ENCODE results near the gene SLC6A13.

GRCh38 chr12:138746-139651 is 72.4 kb downstream of the IQSEC3 start:
- PRO-cap = no peak
- RAMPAGE, long total RNA = no peak

DNA sequence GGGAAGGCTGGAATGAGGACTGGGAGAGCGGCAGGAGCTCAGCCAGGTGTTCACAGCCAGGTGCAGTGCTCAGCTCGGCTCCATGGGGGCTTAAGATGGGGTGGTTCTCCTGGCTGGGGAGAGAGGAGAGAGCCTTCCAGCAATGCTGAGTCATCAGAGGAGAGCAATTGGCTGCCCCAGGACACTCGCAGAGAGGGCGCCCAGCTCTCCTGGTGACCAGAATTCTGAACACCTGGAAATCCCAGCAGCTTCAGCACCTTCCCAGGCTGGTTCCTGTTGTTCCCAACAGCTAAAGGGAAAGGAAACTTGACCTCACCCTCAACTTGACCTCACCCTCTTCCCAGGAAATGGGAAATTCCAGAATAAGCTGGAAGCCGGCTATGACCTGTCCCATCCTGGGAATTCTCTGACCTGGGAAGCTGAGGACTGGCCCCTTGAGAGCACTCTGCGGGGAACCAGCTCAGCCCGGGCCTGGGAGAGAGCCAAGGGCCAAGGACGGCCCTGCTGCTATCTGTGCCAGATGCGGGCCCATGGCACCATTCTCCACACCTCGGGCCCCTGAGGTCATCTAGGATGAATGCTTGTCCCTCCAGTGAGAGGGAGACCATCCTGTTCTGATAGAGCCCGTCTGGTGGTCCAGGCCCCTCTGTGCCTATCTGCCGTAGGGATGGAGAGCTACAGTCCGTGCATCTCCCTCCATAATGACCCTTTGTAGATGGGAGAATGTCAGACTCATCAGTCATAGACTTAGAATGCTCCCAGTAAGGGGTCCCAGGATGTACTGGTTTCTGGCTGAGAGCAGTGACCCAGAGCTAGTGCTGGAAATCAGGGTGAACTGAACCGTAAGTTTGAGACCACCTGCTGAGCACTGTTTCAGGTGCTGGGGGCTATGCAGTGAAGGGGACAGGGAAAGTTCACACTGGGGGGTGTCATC is 34.4 kb downstream of the SLC6A12 start:
- PRO-cap = no peak
- RAMPAGE, long total RNA = no peak

- PRO-cap = no peak
- RAMPAGE, long total RNA = no peak
Measured at GRCh38 chr12:262570-263191, at the start of gene SLC6A13. TSS of gene SLC6A13 (minus strand) at chr12:262836.

- PRO-cap = no peak
- RAMPAGE, long total RNA = no peak
Measured at GRCh38 chr12:307213-307771, 44.7 kb upstream of the SLC6A13 start.

DNA sequence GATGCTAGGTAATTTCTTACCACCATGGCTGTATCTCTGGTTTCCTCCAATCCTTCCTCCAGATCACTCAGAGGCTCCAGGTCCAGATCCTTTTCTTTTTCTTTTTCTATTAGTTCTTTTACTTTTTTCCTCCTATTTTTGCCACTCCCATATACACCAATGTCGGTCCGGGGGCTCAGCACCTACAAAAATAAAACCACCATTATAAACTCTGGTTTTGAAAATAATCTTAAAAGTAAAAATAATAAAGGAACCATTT is 47.1 kb upstream of the SLC6A13 start:
- PRO-cap = no peak
- RAMPAGE, long total RNA = no peak

- PRO-cap = no peak
- RAMPAGE, long total RNA = no peak
Measured at GRCh38 chr12:459450-459743, 342 bp upstream of the B4GALNT3 start.

GRCh38 chr12:509447-510012 is 49.8 kb downstream of the B4GALNT3 start:
- PRO-cap = no peak
- RAMPAGE, long total RNA = no peak

GRCh38 chr12:538999-539599 is 79.4 kb downstream of the B4GALNT3 start:
- PRO-cap = no peak
- RAMPAGE, long total RNA = no peak

- PRO-cap = no peak
- RAMPAGE, long total RNA = no peak
Measured at GRCh38 chr12:541844-542075, 82.0 kb downstream of the B4GALNT3 start.

DNA sequence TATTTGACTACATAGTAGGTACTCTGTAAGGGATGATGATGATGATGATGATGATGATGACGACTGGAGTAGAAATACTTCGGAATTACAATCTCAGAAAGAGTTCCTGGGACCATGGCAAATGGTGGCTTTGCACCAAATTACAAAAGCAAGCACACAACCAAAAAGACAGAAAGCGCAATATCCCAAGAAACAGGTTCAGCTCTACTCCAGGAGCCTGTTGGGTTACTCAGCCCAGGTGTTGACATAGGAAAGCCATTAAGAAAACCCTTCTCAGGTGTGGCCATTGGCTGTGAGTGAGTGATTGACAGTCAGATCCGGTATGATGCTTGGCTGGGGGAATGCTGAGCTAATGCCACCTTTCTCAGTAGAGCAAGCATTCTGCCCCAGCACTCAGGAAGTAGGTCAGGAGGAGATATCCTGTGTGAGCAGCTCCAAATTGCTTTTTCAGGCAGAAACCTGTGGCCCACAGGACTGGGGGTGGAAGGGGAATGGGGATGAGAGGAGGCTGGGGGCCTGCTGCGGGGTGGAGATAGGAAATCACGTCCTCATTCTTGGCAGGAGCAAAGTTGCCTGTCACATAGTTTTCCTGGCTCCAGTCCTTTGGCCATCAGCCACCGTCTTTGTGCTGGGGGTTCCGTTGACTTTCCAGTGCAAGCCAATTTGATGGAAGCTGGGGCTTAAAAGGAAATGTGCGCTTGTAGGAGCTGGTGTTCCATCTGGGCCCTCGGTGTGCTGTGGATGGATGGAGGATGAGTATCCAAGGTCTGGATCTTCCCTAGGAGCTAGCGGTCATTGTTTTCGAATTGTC is 55.7 kb downstream of the NINJ2 start:
- PRO-cap = no peak
- RAMPAGE, long total RNA = no peak

DNA sequence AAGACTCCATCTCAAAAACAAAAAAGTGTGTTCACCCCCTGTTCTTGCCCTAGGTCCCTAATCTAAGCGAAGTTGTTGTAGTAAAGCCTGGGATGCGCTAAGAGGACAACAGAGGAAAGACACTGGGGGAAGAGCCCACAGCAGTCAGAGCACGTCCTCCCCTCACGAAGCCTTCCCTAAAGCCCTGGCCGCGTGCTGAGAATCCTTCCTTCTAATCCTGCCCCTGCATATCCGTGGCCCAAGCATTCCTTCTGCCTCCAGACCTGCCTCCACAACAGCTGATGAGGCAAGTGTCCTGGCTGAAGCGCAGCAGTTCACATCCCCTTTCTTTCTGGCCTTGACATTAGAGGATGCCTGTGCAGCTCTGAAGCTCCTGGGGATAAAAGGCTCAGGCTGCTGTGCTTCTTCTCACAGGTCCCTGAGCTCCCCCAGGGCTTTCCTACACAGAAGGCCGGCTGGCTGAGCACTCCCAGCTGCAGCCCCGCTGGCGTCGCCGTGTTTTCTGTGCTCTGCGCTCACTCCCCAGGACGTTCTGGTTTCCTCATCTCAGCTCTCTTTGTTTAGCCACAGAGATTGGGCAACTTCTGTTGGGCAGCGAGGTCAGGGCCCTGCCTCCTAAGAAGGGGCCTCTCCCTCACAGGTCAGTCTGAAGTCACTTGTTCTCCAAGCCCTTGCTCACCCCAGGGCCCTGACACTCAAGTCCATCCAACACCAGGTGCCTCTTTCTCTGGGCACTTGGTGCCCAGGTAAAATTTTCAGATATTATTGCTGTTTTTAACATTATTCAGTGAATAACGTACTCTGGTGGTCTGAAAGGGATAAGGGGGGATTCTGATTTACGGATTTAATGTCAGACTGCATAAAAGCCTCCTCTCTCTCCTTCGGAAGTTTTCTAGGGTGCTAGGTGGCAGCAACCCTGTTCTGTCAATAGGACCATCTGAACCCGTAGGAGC is 45.8 kb downstream of the NINJ2 start:
- PRO-cap = no peak
- RAMPAGE, long total RNA = no peak

DNA sequence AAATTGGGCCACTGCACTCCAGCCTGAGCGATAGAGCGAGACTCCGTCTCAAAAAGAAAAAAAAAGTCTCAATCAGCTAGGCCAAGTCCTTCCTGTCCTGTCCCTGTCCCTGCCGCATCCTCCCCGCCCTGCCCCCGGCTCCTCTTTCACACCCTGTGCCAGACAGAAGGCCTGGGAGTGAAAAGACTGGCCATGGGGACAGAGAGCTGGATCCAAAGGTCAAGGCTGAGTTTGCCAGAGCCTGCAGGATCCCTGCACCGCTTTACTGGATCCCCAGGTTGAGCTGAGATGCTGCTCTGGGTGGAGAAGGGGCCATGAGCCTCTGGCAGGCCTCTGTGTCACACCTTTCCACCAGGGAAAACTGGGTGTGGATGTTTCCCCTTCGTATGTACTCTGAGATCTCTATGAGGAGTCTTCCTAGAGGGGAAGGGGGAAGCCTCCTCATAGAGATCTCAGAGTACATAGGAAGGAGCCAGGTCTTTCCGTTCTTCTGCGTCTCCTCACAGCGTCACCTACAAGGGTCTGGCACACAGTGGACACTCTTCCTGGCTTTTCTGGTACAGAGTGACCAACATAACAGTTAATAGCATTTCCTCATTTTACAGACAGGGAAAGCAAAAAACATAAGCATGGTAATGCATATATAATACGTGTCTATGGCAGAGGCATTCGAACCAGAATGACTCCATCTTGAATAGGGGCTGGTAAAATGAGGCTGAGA is 35.2 kb downstream of the NINJ2 start:
- PRO-cap = no peak
- RAMPAGE, long total RNA = no peak

GRCh38 chr12:753795-754528 is 1.6 kb downstream of the WNK1 start:
- PRO-cap = bidirectional peak, plus-strand start at chr12:754088, minus-strand start at chr12:753822
- RAMPAGE, long total RNA = no peak

GRCh38 chr12:765345-765618 is 12.9 kb downstream of the WNK1 start:
- PRO-cap = no peak
- RAMPAGE, long total RNA = no peak

DNA sequence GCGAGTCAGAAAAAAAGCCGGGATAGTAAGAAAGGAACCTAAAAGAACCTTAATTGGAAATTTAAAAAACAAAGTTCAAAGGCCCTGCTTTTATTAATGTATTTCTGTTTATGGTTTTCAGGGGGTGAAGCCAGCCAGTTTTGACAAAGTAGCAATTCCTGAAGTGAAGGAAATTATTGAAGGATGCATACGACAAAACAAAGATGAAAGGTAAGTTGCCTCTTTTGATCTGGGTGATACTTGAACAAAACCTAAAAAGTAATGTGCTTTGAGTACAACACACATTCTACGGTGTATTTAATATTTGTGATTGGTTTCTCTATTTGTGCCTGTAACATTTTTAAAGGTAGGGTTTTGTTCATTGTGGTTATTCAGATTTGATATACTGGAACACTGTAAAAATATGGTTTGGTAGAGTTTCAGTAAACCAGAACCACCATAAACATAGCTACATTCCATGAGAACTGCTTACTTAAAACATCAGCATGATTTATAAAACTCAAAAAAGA is 92.4 kb downstream of the RAD52 start:
- PRO-cap = no peak
- RAMPAGE, long total RNA = no peak

DNA sequence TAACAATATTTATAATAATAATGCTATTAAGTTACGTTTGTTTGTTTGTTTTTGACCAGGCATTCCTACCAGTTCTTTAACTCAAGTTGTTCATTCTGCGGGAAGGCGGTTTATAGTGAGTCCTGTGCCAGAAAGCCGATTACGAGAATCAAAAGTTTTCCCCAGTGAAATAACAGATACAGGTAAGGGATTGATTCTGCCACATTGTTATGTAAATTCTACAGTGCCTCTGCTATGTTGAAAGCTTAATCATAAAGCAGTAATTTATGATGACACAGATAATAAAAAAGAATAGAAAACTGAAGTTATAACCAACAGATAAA is 65.5 kb downstream of the RAD52 start:
- PRO-cap = no peak
- RAMPAGE, long total RNA = no peak

DNA sequence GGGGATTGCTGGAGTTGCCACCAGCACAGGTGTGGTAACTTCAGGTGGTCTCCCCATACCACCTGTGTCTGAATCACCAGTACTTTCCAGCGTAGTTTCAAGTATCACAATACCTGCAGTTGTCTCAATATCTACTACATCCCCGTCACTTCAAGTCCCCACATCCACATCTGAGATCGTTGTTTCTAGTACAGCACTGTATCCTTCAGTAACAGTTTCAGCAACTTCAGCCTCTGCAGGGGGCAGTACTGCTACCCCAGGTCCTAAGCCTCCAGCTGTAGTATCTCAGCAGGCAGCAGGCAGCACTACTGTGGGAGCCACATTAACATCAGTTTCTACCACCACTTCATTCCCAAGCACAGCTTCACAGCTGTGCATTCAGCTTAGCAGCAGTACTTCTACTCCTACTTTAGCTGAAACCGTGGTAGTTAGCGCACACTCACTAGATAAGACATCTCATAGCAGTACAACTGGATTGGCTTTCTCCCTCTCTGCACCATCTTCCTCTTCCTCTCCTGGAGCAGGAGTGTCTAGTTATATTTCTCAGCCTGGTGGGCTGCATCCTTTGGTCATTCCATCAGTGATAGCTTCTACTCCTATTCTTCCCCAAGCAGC is 64.4 kb downstream of the RAD52 start:
- PRO-cap = no peak
- RAMPAGE, long total RNA = no peak

GRCh38 chr12:958489-959314 is 9.2 kb upstream of the RAD52 start:
- PRO-cap = no peak
- RAMPAGE, long total RNA = no peak

- PRO-cap = no peak
- RAMPAGE, long total RNA = no peak
Measured at GRCh38 chr12:989662-990204, 1.3 kb upstream of the ERC1 start.

DNA sequence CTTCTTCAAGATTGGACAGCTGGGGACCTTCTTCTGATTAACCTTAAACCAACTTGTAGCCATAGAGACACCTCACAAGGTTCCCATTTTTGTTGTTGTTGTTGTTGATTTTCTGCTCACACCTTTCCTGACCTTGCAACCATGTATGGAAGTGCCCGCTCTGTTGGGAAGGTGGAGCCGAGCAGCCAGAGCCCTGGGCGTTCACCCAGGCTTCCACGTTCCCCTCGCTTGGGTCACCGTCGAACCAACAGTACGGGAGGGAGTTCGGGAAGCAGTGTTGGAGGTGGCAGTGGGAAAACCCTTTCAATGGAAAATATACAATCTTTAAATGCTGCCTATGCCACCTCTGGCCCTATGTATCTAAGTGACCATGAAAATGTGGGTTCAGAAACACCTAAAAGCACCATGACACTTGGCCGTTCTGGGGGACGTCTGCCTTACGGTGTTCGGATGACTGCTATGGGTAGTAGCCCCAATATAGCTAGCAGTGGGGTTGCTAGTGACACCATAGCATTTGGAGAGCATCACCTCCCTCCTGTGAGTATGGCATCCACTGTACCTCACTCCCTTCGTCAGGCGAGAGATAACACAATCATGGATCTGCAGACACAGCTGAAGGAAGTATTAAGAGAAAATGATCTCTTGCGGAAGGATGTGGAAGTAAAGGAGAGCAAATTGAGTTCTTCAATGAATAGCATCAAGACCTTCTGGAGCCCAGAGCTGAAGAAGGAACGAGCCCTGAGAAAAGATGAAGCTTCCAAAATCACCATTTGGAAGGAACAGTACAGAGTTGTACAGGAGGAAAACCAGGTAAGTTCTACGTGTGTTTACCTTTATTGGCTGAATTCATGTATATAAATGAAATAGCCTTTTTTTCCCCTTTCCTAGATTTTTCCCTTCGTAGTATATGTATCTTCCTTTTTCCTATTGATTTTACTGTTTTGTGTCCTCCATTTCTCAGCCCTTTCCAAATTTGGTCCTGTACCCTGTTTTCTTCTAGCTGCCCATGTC is 37.0 kb downstream of the ERC1 start:
- PRO-cap = no peak
- RAMPAGE, long total RNA = no peak